Kidney epithelial cell (primary cell): ENCODE data around the gene NEPRO.

DNA sequence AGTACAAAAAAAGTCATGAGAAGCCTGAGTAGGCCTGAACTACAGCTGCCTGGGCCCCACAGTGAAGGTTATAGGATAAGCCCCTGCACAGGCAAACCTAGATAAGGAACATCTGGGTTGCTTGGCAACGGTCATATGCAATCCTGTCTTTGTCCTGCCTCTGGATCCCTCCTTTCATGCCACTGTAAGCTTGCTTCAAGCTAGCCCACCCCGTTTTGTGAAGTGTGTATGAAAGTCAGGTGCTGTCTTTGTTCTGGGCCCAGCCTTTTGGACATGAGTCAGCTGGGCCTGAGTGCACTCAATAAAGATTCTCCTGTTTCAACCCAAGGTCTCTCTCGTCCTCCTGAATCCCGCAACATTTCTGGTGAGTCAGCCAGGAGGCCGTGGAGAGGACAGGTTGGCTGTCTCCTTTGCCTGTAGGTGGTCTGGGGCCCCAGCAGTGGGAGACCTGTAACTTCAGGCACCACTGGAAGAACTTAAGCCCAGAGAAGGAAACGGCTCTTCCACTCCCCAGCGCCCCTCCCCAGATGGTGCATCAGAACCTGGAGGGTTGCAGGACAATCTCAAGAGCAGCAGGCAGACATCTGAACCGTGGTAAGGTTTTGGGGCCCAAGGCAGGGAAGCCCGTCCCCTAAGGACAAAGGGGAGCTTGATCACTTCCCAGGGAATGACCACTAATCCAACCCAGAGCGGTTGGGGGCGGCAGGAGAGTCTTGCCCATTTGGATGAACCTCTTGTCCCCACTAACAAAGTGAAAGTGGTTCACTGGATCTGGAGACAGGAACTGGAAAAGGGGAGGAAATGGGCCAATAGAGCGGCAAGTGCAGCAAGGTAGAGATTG lies 8.3 kb upstream of the SLC9C1 start:
- RAMPAGE, long total RNA: no peak
- RRBS: no CpG with 5 or more reads among the region's 12 CpGs

DNA sequence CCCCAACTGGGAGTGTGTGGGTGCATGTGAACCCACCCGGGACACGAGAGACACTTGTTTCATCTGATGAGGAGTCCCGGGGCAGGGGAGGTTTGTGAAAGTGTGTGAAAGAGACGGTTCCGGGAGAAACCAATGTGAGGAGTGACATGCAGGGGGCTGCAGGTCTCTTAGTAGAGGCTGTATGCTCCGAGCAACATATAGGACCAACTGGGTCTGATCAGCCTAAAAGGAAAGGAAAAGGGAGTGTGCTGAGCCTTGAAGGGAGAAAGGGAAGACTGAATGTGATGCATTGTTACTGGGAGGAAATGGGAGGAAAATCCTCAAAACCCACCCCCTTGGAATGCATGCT lies 8.9 kb upstream of the SLC9C1 start:
- RAMPAGE, long total RNA: no peak
- RRBS: 33% methylated on average over 1 of the region's 6 CpGs

DNA sequence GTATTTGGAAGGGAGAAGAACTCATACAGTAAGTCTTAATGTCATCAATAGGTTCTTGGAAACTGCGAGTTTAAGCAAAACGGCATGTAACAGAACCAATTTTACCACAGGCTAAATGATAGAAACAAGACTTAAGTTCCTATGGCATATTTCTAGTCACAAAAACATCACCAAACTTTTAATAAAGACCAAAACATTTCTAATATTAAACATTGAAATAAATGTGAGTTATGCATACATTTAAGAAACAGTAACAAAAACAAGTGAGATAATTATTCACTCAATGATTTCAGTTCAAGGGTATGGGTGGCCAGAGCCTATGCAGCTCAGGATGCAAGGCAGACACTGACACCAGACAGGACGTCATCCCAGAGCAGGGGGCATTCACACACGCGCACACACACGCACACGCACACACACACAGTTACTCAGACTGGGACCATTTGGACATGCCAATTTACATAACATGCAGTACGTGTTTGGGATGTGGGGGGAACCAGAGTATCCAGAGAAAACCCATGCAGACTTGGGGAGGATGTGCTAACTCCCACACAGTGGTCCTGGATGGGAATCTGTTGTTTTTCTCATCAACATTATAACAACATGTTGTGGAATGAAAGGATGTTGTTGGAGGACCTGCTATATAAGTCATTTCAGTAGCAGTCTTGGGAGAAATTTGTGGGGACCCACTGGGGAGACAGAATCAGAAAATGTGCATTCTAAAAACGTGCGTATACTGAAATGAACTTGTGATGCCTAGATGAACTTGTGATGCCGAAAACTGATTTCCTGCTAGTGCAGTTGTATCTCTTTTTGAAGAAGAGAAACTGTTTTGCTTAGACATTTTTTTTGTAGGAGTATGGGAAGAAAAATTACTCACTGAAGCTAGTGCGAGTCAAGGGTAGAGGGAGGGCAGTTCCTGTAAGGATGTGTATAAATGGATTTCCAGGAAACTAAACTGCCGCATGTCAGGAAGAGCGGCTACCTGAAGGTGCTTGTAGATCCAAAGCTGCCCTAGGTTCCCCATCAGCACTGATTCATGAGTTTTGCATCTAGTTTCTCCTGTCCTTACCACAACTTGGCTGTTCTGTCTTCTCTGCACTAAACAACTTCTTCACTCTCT lies 25.1 kb downstream of the CD200 start:
- RAMPAGE, long total RNA: no peak
- RRBS: no CpG with 5 or more reads among the region's 14 CpGs

GRCh38 chr3:112395305-112395896 lies 62.4 kb downstream of the CD200 start:
- RAMPAGE, long total RNA: no peak
- RRBS: no CpG with 5 or more reads among the region's 3 CpGs

DNA sequence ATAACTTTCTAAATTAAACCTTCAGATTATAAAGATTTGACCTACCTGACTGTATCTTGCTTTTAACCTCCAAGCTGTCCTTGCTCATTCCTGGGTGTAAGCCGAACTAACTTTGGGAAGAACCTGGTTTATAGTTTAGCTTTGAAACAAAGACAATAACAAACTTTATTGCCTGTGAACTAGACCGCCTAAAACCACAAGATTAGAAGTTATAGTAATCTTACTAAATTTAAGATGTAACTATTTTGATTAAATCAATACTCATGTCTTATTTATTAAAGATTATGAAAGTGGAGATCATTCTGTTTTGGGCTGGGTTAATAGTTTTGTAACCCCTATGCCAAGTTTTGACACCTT lies 71.3 kb downstream of the CD200 start:
- RAMPAGE, long total RNA: no peak
- RRBS: no CpG with 5 or more reads among the region's 2 CpGs

GRCh38 chr3:112424409-112424898 lies 74.8 kb downstream of the BTLA start:
- RAMPAGE, long total RNA: no peak
- RRBS: no CpG with 5 or more reads among the region's 1 CpG

DNA sequence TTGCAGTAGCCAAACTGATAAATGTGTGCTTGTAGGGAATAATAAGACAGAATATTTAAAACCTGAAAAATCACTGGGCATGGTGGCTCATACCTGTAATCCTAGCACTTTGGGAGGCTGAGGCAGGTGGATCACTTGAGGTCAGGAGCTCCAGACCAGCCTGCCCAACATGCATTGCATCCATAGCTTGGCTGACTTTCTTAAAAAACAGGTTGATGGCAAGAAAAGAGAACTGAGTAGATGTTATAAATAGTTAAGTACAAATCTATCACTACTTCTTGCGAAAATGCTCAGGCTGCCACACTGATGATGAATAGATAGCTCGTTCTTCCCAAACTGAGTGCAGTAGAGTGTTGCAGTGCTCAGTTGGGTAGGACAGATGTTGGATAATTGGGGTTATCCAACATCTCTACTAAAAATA lies 1.4 kb downstream of the BTLA start:
- RAMPAGE, long total RNA: no peak
- RRBS: no CpG with 5 or more reads among the region's 2 CpGs

GRCh38 chr3:112498659-112499251 lies 517 bp downstream of the BTLA start:
- RAMPAGE, long total RNA: no peak
- RRBS: no CpG with 5 or more reads among the region's 11 CpGs

DNA sequence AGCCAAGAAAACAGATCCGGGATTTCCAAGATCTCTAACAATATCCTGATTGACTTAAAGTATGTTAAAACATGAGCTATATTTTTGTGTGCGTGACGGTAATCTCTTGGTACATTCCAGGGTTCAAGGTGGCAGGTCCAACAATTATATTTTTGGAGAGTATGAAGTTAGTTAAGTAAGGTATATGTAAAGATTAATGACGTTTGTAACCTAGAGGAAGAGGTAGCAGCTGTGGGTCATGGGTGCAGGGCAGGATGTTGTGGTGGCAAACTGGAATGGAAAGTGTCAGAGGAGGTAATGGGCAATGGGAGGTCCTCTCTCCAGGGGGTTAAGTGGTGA lies 931 bp upstream of the CD200R1L start:
- RAMPAGE, long total RNA: no peak
- RRBS: no CpG with 5 or more reads among the region's 4 CpGs

DNA sequence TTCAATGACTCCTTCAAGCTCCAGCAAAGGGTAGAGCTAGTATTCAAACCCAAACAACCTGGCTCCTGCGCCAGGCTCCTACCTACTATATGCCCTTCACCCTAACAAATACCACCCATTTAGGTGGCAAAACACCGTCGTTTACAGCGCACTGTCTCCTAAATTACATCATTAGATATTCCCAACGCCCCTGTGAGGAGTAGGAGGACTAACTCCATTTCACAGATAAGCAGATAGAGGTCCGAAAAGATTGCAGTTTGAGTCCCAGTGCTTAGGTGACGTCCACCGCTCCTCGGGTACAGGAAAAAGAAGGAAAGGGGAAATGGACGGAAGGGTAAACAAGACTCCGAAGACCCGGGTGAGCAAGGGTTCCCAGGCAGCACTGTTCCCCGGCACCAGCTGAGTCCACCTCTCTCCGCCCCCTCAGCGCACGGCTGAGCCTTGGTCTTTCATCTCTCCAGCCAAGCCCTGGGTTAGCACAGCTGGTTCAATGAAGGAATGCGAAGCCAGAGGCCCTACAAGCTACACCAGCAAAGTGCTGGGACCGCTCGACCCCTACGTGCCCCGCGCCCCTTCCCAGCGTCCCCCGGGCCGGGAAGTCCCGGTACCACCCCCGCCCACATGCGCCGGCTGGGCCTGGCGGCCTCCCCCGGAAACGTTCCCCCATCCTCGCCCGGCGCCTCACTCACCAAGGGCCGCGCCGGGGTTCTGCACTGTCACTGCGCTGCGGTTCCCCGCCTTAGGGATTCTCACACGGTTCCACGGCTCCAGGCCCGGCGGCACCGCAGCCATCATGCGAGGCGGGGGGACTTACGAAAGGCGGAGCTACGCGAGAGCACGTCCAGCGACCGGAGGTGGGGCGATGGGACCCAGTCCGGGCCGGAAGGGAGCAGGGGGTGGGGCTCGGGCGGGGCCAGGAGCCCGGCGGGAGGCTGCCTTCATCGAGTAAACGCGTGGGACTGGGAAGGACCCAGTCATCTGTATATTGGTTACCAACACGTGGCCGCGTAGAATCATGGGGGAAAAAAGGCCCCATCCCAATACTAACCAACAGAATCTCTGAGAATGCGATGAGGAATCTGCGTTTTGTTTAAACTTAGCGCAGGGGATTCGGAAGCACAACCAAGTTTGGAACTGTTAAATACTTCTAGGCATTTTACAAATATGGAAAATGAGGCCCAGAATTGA lies at the start of gene NEPRO:
Gene NEPRO (minus strand): TSS at position 819 of the 1,188 bp plus-strand sequence.
- RAMPAGE, long total RNA: start-site peak on the minus strand centred at position 548 of the sequence, 97 bp wide, 15 and 11 reads in 2 replicates; start-site peak on the plus strand centred at position 644 of the sequence, 87 bp wide, 36 and 33 reads in 2 replicates; start-site peak on the minus strand centred at position 847 of the sequence, 104 bp wide, 248 and 28 reads in 2 replicates
- RRBS: 2% methylated on average over 21 of the region's 72 CpGs

DNA sequence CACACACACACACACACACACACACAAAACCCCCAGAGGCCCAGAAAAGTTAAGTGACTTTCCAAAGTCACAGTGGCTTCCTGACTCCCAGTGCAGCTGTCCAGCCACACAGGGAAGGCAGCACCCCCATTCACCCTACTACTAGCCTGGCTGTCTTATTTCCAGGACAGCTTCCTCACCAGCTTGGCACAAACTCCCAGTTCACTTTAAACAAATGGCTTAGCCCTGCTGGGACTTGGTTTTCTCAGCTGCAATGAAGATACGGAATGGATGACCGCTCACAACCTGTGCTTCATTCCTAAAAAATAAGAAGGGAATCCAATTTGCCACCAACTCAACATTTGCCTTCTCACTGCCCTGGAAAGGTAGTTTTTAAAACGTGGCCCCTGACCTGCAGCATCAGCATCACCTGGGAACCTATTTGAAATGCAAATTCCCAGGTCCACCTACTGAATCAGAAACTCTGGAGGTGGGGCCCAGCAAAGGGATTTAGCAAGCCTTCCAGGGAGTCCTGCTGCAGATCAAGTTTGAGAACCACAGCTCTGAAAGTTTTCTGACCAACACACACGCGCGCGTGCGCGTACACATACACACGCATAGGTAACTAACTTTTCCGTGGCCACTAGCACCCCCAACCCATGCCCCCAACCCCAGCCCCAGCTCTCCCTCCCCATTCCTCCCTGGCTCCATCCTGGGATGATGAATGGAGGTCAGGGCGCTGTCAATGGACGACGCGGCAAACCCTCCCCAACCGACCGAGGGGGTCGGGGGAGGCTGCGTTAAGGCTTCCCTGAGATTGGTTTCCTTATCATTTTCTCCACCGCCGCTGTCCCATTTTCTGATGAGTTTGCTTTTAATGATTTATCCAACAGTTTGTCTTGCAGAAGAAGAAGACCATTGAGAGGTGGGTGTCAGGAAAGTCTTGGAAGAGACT lies 836 bp upstream of the BOC start:
- RAMPAGE, long total RNA: no peak
- RRBS: no CpG with 5 or more reads among the region's 21 CpGs

DNA sequence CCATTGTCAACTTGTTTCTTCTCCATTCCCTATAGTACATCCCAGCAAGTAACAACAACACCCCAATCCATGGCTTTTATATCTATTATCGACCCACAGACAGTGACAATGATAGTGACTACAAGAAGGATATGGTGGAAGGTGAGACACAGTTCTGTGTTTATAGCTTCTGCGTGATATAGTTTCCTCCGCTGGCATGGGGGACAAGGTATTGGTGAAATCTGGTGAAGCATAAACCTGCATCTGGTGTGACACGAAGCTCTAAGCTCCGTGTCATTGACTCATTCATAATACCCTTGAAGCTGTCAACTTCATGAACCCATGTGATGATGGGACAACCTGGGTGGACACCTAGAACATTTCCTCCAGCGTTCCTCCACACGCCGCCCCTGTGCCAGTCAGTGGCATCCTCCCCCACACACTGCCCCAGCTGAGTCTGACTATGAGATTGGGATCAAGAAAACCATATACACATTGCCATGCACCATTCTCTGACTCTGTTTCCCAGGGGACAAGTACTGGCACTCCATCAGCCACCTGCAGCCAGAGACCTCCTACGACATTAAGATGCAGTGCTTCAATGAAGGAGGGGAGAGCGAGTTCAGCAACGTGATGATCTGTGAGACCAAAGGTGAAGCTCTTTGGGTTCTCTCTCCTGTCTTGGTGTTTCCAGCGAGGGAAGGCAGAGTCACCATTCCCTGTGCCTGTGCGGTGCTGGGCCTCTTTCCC lies 69.3 kb downstream of the BOC start:
- RAMPAGE, long total RNA: no peak
- RRBS: no CpG with 5 or more reads among the region's 13 CpGs

- RAMPAGE, long total RNA: no peak
- RRBS: no CpG with 5 or more reads among the region's 10 CpGs
Measured at GRCh38 chr3:113629997-113630503, 66.4 kb downstream of the USF3 start.

DNA sequence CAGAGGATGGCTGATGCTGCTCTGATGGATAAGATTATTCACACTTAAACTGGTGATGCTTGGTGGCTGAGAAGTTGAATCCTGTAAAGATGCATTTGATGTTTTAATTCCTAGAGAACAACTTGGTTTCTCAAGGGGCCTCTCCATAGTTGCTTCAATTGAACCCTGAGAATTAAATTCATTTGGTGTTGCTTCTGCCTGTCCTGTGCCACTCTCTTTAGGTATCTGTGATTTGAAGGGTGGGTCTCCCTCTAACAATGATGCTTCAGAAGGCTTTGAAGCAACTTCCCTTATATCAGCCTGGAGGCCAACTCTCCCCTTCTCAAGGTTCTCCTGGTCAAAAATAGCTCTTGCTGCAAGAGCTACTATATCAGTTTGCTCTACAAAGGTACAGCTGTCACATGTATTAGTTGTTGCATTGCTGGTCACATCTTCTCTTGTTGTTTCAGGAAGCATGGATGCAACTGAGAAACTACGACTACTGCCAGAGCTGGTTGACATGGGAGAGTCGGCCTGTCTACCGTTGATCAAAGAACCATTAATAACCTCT lies 38.4 kb downstream of the USF3 start:
- RAMPAGE, long total RNA: no peak
- RRBS: no CpG with 5 or more reads among the region's 3 CpGs

DNA sequence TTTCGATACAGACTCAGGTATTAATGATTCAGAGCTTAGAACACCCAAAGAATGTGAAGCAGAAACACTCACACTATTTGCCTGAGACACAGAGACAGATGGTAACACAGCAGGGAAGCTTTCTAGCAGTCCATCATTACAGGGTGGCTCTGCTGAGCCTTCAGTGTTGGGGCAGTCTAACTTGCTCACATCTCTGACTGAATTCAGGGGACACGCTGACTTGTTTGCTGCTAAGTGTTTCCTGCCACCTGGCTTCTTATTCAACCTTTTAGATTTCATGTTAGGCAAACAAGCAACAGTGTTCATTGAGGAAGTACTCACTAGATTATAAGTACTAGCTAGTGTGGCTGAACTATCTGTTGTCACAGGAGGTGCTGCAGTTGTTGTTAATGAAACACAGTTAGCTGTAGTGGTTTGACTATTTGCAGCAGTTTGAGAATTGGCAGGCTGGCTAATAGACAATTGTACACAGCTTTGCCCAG lies 37.4 kb downstream of the USF3 start:
- RAMPAGE, long total RNA: no peak
- RRBS: no CpG with 5 or more reads among the region's 2 CpGs

GRCh38 chr3:113697075-113697947 lies 869 bp upstream of the USF3 start:
- RAMPAGE, long total RNA: no peak
- RRBS: no CpG with 5 or more reads among the region's 21 CpGs

DNA sequence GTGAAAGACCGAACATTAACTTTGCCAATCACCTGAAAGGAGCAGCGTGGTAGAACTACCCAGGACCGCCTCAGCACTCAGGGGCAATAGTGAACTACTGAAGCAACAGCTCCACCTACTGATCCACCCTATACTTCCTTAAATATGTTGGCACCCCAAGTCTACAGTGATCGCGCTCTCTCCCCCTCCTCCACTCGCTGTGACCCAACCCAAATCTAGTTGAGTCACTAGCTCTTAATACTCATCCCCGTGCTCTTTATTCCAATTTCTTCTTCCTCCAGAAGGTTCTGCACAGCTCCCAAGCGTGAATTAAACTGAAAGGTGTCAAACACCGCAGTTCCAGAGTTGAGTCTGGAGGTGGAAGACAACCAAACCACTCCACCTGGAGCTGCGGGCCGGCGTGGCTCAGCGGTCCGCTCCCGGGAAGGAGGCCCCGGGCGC lies 829 bp downstream of the NAA50 start:
- RAMPAGE, long total RNA: no peak
- RRBS: 3% methylated on average over 2 of the region's 17 CpGs

- RAMPAGE, long total RNA: no peak
- RRBS: no CpG with 5 or more reads among the region's 2 CpGs
Measured at GRCh38 chr3:113897303-113898046, 50.3 kb upstream of the ZDHHC23 start.

- RAMPAGE, long total RNA: no peak
- RRBS: no CpG with 5 or more reads among the region's 2 CpGs
Measured at GRCh38 chr3:113968855-113969398, 21.1 kb downstream of the ZDHHC23 start.

GRCh38 chr3:114005312-114005928 lies 50.9 kb downstream of the CCDC191 start:
- RAMPAGE, long total RNA: no peak
- RRBS: no CpG with 5 or more reads among the region's 5 CpGs